Neuron (in vitro differentiated cells): ENCODE measurements around a stretch of chrX.

- PRO-cap = bidirectional peak, plus-strand start at chrX:154459228, minus-strand start at chrX:154459143
Observed at GRCh38 chrX:154459050-154459466, 977 bp downstream of the PLXNA3 start.

DNA sequence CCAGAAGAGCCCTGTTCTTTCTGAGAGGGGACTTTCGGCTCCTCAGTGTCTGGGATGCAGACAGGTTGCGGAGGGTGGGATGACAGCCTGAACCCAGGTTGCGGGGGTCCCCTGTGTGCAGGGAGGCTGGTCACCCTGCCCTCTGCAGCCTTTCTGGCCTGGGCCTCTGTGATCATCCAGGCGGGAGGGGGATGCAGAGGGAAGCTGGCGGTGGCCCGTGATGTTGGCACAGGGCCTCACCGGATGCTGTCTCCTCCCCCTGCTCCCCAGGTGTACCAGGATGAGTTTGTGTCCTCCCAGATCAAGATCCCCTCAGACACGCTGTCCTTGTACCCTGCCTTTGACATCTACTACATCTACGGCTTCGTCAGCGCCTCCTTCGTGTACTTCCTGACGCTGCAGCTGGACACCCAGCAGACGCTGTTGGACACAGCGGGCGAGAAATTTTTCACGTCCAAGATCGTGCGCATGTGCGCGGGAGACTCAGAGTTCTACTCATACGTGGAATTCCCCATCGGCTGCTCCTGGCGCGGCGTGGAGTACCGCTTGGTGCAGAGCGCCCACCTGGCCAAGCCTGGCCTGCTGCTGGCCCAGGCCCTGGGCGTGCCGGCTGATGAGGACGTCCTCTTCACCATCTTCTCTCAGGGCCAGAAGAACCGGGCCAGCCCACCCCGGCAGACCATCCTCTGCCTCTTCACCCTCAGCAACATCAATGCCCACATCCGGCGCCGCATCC, 2.9 kb downstream of the PLXNA3 start:
- PRO-cap = no peak

DNA sequence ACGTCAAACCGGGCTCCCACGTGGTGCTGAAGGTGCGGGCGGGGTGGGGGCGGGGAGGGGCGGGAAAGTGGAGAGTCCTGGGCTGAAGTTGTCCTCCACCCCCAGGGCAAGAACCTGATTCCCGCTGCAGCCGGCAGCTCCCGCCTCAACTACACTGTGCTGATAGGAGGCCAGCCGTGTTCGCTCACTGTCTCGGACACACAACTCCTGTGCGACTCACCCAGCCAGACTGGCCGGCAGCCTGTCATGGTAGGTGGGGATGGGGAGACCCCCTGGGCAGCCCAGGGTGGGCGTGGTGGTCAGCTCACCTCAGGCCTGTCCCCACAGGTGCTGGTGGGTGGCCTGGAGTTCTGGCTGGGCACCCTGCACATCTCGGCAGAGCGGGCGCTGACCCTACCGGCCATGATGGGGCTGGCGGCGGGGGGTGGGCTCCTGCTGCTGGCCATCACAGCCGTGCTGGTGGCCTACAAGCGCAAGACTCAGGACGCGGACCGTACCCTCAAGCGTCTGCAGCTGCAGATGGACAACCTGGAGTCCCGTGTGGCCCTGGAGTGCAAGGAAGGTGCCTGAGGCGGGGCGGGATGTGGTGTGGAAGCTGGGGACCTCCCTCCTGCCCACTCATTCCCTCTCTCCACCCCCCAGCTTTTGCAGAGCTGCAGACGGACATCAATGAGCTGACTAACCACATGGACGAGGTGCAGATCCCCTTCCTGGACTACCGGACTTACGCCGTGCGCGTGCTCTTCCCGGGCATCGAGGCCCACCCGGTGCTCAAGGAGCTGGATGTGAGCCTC, 9.6 kb downstream of the PLXNA3 start:
- PRO-cap = no peak

DNA sequence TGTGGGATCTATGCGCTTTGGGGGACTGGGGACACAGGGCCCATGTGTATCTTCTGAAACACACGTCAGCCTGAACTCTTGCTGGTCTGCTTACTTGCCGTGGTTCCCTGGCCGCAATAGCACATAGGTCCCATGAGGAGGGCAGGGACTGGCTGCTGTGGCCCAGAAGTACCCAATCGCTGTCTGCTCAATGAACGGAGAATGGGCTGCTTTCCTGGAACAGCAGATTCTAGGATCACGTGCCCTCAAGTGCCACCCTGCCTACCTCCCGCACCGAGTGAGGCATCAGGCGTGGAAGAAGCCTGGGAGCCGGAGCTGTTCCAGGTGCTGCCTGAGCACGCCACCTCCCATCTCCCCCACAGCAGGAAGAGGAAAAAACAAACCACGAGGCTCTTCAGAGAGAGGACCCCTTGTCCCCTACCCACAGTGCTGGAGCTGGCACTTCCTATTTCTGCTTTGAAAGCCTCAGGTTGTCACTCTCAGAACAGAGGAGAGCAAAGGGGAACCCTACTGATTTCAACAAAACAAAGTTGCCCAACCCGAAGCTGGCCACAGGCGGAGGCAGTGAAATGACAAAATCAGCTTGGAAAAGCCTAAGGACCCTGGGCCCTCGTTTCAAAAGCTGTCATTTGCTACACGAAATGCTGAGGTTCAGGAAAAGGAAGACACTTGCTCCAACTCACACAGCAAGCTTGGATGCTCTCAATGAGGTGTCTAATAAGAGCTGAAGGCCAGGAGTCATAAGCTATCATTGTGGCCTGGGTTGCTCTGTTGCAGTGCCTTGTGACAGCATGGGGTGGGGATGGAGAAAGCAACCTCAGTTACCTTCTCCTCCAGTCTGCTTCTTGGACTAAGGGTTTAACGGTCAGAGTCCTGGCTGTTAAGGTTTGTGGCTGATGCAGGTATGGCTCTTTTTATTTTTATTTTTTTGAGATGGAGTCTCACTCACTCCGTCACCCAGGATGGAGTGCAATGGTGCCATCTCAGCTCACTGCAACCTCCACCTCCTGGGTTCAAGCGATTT, 3.6 kb downstream of the G6PD start:
- PRO-cap = no peak

- PRO-cap = no peak
Observed at GRCh38 chrX:154737821-154738538, 12.9 kb downstream of the GAB3 start.

DNA sequence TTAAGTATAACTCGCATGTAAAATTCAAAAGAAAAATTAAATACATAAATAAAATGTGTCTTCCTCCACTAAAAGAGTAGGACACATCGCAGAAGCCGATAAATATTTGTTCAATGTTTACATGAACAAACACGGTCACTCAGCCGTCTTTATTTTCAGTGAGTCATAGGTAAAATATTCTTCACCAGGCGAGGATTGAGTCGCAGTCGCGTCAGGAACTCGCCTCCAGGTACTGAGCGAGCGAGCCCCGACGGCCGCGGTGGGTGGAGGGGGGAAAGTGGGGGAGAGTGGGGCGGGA, 243 bp upstream of the FUNDC2 start:
- PRO-cap = no peak

DNA sequence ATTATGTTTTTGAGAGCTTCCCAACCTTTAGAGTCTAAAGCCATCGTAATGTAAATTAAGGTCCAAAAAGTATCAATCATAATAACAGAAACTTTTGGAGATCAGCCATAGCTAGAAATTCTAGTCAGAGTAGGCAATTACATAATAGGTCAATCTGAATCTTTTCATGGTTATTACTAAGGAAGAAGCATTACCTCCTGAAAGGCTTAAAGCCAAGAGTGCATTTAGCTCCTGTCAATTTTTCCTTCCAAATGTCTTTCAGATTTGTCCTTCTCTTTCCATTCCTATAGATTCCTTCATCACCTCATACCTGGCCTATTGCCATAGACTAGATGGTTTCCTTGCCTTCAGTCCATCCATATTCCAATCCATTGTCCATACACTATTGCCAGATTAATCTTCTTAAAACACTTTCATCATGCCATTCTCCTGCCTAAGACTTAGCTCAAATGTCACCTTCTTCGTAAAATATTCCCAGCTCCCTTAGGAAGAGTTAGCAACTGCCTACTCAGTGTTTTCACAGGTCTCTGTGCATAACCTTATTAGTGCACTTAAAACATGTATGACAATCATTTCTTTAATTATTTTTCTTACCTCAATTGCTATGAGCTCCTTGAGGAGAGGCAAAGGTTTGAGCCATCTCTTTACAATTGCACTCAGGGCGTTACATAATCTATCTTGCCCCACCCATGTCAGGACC, 52.8 kb upstream of the SPRY3 start:
- PRO-cap = no peak

DNA sequence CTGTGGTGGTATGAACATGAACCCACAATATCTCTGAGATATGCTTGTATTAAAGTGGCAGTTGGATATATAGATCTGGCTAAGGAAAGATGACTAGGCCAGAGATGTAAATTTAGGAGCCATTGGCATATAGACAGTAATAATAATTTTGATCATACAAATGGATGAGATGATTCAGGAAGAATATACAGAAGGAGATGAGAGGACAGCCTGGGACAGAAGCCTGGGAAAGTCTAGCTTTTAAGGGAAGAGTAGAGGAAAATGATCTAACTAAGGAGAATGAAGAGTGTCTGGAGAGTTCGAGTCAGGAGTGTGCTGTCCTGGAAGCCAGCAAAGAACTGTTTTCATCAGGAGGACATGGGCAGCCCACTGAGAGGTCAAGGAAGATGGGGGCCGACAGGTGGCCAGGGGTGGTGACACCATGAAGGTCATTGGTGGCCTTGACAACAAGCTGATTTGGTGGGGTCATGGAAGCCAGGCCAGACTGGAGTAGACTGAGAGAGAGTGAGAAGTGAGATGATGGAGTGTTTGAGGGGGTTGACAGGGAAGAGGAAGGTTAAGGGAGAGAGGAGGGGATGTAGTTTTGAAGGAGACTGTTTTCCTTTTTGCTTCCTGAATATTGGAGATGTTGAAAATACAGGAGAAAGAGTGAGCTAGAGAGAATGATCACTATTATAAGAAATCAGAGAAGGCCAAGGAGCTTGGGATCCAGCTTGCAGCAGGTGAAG, 71.0 kb upstream of the TMLHE start:
- PRO-cap = no peak

DNA sequence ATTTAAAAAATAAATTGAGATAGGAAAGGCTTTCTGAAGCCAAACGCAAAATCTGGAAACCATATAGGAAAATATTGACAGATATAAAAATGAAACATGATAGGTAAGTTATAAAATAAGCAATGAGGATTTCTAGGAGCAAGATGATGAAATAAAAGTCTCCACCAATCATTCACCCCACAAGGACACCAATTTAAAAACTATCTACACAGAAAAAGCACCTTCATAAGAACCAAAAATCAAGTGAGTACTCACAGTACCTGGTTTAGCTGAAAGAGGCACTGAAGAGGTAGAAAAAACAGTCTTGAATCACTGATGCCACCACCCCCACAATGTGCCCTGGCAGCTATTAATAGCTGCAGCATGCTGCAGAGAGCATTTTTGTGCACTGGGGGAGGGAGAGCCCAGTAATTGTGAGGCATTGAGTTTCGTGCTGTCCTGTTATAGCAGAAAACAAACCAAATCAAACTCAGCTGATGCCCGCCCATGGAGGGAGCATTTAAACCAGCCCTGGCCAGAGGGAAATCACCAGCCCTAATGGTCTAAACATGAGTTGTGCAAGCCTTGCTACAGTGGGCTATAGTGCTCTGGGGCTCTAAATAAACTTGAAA, 106.1 kb upstream of the TMLHE start:
- PRO-cap = no peak

- PRO-cap = bidirectional peak, plus-strand start at chrX:155767155, minus-strand start at chrX:155766993; bidirectional peak, plus-strand start at chrX:155767752, minus-strand start at chrX:155767503
Observed at GRCh38 chrX:155766883-155767973, 113.9 kb upstream of the VAMP7 start.